Skeletal muscle tissue (tissue), 7 donors: ENCODE data around the gene FAM50B.

- PRO-cap, 3 experiments: peak in 1 of 3 experiments; most common plus-strand start chr6:3208452 (in 1); most common minus-strand start chr6:3208189 (in 1)
- RAMPAGE, long total RNA: no peak
- RRBS, 2 experiments: no CpG with 5 or more reads among the region's 14 CpGs
Measured at GRCh38 chr6:3208076-3208692, 19.3 kb downstream of the TUBB2B start.

DNA sequence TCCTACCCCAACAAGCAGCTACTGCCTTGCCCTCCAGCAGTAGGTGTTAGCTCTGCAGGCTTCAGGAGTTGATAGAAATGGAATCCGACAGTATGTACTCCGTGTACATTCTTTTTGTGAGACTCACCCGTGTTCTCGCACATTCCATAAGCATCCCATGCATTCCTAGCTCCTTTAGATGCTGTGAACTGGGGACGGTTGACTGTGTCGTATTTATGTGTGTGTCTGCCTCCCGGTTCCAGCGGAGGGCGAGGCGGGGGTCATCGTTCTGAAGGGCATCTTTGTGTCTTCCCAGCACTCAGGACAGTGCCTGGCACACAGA is 11.6 kb upstream of the PSMG4 start:
- PRO-cap, 3 experiments: no peak in any of the 3 experiments
- RAMPAGE, long total RNA: no peak
- RRBS, 2 experiments: no CpG with 5 or more reads among the region's 11 CpGs

- PRO-cap, 3 experiments: no peak in any of the 3 experiments
- RAMPAGE, long total RNA: no peak
- RRBS, 2 experiments: no CpG with 5 or more reads among the region's 32 CpGs
Measured at GRCh38 chr6:3247514-3248474, 11.0 kb upstream of the PSMG4 start.

DNA sequence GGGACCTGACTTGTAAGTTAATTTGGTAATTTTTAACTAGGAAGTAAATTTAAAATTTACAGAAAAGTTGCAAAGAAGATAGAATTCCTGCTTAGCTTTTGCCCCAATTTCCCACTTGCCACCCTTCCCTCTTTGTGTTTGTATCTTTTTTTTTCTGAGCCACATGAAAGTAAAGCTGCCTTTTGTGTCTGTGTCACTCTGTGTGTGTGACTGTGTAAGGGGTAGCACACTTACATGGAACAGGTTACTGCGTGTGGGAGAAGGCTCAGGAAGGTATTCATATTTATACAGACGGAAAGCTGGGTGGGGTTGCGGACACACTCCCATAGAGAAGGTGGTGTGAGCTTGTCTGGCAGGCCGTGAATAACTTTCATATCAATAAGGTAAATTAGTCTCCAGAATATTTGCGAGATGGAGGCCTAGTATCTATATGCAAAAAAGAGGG is 6.0 kb downstream of the PSMG4 start:
- PRO-cap, 3 experiments: no peak in any of the 3 experiments
- RAMPAGE, long total RNA: no peak
- RRBS, 2 experiments: no CpG with 5 or more reads among the region's 5 CpGs

DNA sequence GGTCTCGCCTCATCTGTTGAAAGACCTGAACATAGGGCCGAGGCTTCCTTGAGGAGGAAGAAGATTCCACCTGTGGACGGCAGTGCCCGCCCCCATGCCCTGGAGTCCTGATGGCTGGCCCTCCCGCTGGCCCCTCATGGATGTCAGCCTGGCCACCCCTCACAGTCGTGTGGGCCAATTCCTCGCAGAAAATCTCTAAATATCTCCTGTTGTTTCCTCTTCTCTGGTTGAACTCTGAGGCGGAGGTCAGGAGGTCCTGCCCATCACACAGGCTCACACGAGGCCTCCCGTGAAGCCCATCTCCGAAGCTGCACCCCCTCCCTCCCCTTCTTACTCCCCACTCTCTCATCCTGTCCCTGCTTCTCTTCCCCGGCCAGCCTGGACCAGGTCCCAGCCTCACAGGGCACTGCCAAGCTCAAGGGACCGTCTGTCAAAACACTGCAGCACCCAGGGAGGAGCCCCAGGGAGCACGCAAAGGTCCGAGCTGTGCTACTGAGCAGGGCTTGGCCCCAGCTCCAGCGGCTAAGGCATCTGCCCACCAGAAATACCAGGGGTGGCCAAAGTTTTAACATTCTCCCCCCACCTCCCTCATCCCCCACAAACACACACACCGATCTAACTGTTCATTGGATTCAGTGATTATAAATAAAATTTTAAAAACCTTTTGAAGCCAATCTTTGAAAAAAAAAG is 70.0 kb downstream of the PSMG4 start:
- PRO-cap, 3 experiments: no peak in any of the 3 experiments
- RAMPAGE, long total RNA: no peak
- RRBS, 2 experiments: no CpG with 5 or more reads among the region's 17 CpGs

GRCh38 chr6:3329460-3330126 is 70.8 kb downstream of the PSMG4 start:
- PRO-cap, 3 experiments: peak in 1 of 3 experiments; most common plus-strand start chr6:3329869 (in 1); most common minus-strand start chr6:3329817 (in 1)
- RAMPAGE, long total RNA: no peak
- RRBS, 2 experiments: 11 to 13% methylated on average over 4 of the region's 28 CpGs

- PRO-cap, 3 experiments: peak in 2 of 3 experiments; most common minus-strand start chr6:3355843 (in 2)
- RAMPAGE, long total RNA: no peak
- RRBS, 2 experiments: no CpG with 5 or more reads among the region's 12 CpGs
Measured at GRCh38 chr6:3355463-3355915, 96.7 kb downstream of the PSMG4 start.

DNA sequence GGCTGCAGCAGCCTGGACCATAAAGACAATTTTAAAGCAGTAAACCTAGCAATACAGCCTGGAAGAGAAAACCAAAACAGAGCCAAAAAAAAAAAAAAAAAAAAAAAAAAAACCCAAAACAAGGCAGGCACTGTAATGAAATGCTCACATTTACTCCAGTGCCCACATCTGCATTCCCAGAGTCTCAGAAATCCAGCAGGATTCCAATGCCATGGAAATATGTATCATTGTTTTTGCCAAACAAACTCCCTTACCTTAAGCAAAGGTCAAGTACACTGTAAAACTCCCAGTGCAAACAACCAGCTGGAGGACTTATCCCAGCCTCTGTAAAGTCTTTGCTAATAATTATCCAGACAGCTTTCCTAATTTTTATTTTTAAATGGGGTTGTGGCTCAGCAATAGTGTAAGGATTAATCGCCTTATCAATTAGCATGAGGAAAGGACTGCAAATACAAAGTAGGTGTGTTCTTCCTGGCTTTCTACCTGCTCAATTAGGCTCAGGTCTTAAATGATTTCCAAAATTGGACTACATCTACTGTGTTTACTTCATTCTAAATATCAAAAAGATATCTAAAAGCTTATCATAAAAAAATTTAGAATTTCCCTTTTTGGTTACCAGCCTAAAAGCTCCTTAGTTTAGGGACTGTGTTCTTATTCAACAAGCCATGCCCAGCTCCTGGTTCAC is 98.4 kb downstream of the PSMG4 start:
- PRO-cap, 3 experiments: no peak in any of the 3 experiments
- RAMPAGE, long total RNA: no peak
- RRBS, 2 experiments: no CpG with 5 or more reads among the region's 1 CpG

GRCh38 chr6:3395855-3396283 is 61.0 kb downstream of the SLC22A23 start:
- PRO-cap, 3 experiments: no peak in any of the 3 experiments
- RAMPAGE, long total RNA: no peak
- RRBS, 2 experiments: no CpG with 5 or more reads among the region's 6 CpGs

GRCh38 chr6:3403116-3403691 is 53.6 kb downstream of the SLC22A23 start:
- PRO-cap, 3 experiments: no peak in any of the 3 experiments
- RAMPAGE, long total RNA: no peak
- RRBS, 2 experiments: no CpG with 5 or more reads among the region's 5 CpGs

DNA sequence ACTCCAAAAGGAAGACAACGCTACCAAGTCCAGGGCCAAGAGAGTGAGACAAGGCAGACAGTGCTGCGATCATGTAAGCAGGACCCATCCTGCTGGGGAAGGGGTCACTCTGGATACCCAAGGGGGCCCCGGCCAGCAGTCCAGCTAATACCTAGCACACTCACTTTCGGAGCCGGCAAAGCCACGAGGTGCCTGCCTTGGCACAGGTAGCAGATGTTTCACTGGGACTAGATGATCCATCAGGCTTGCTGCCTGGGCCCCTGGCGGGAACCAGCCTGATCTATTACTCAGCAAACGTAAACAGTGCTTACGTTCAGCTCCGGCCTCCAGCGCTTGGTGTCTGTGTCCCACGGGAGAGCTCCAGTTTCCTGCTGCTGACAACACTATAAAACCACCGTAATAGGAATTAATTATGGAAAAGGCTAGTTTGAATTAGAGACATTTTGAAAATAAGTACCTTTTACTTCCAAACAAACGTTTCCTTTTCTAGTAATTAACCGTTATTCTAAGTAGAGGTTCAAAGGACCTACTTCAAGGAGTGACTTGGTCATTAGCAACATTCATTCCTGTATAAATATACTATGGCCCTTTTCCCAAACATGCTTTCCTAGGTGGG is 18.6 kb downstream of the SLC22A23 start:
- PRO-cap, 3 experiments: peak in 2 of 3 experiments; most common plus-strand start position 333 of the sequence (in 2); most common minus-strand start position 157 of the sequence (in 1)
- RAMPAGE, long total RNA: no peak
- RRBS, 2 experiments: 3% methylated on average over 4 of the region's 15 CpGs; no CpG with 5 or more reads in 1 of the 2 experiments

DNA sequence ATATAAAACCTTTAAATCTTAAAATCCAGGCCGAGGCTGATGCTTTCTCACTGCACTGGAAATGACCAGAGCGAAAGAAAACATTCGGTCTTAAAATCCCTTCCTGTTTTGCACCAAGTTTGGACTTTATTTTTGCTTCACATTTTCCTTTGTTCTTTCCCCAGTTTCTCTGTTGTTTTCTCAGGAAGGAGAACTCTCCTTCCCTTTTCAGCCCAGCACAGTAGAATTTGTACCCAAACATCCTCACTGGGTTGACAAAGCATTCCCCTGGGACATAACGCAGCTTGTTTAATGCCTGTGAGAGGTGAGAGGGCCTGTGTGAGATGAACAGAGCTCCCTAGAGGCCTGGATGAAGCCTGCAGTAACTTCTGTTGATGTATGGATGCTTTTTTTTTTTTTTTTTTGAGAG is 104.8 kb upstream of the SLC22A23 start:
- PRO-cap, 3 experiments: no peak in any of the 3 experiments
- RAMPAGE, long total RNA: no peak
- RRBS, 2 experiments: no CpG with 5 or more reads among the region's 4 CpGs

- PRO-cap, 3 experiments: no peak in any of the 3 experiments
- RAMPAGE, long total RNA: no peak
- RRBS, 2 experiments: no CpG with 5 or more reads among the region's 1 CpG
Measured at GRCh38 chr6:3837604-3838061, 11.5 kb upstream of the FAM50B start.

DNA sequence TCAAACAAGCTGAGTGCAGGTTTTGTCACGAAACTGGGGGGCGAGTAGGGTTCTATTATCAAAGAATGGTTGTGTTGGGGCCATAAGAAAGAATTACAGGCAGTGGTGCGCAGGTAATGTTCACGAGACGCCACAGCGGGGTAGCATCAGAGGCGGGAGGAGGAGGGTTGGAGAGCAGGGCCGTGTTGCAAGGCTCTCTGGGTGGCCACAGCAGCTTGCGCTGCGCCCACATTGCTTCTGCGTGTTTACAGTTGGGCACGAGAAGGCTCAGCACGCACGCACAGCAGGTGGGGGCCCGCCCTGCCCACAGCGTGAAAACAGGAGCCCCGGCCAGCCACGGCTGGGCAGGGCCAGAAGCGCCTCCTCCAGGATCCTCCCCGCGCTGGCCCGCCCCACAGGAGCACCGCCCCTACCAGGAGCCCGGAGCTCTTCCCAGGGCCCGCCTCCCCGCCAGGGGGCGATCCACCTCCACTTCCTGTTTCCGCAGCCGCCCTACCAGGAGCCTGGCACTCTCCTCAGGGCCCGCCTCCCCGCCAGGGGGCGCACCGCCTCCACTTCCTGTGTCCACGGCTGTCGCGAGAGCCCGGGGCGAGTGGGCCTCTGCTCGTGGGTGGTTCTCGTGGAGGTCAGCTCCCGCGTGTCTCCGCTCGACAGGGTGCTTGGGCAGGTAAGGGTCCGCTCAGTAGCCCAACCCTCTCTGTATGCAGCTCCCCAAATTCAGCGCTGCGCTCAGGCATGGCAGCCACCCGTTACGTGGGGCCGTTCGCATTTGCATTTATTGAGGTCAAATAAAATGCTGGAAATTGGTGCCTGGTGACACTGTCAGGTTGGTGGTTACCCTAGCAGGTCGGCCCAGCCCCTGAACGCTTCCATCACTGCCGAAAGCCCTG is at the start of gene FAM50B:
TSS of gene FAM50B (plus strand) at position 554 of the 890 bp plus-strand sequence.
- PRO-cap, 3 experiments: peak in 2 of 3 experiments; most common plus-strand start position 603 of the sequence (in 2); most common minus-strand start position 147 of the sequence (in 1)
- RAMPAGE, long total RNA: no peak
- RRBS, 2 experiments: 2 to 5% methylated on average over 6 of the region's 54 CpGs

DNA sequence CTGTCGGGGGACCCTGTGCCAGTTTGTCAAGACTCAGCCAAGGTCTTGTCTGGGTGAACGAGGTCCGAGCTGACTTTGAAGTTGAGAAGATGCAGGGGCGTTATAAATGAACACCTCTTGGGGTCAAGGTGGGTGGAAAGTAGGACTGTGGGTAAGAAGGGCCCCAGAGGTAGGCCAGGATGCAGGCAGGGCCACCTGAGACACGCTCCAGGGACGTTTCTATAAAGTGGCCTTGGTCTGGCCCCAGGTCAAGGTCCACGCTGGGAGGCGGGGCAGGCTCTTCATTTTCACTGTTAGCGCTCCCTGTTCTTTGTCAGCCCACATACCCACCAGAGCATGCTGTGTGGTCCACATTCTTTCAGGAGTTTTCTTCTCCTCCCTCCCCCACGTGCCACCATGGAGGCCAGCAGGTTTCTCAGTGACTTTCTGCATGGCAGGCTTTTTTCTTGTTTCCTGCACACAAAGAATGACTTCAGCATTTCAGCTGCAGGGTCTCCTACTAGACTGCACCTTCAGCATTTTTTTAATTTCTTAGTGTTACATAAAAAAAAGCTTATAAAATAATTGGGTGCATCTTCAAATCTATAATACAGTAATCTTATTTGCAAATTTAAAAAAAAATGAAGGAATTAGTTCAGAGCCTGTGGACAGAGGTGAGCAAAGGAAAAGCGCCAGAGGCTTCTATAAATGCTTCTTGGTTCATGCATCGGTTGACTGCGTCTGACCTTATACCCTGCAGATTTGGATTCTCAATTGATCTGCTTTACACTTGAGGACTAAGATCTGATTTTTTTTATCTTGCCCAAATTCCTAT is 57.5 kb downstream of the FAM50B start:
- PRO-cap, 3 experiments: no peak in any of the 3 experiments
- RAMPAGE, long total RNA: no peak
- RRBS, 2 experiments: no CpG with 5 or more reads among the region's 13 CpGs

DNA sequence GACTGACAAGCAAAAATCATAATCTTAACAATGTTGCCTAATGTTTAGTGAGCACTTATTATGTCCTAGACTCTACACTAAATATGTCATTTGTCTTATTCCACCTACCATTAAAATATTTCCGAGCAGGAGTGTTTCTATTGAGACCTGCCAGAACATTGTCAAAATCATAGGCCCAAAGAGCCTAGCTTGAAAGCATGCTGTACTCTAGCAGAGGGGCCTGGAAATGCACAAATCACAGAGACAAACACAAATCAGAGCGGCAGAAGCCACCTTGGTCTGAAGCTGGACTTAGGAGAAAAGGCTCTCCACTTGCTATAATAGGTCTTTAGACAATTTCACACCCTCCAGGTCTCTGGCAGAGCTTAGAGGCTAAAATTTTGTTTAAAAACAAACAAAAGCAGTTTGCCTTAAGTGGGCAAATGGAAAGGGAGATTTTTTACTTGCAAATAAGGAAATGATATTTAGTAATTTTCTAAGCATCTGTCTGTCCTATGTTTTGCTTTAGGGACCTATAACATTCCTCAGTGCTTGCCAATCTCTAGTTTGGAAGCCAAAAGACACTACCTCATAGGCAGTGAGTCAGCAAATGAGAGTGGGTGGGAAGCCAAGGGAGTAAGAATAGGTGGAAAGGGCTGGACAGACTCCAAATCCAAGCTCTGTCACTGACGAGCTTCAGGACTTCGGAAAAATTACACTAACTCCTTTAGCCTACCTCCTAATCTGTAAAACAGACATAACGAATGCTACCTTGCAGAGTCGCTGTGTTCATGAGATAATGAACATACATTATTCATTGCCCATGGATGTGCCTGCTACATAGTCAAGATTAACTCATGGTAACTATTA is 63.7 kb downstream of the FAM50B start:
- PRO-cap, 3 experiments: no peak in any of the 3 experiments
- RAMPAGE, long total RNA: no peak
- RRBS, 2 experiments: no CpG with 5 or more reads among the region's 6 CpGs

GRCh38 chr6:4031398-4032625 is 10.7 kb downstream of the PRPF4B start:
- PRO-cap, 3 experiments: no peak in any of the 3 experiments
- RAMPAGE, long total RNA: no peak
- RRBS, 2 experiments: no CpG with 5 or more reads among the region's 13 CpGs

DNA sequence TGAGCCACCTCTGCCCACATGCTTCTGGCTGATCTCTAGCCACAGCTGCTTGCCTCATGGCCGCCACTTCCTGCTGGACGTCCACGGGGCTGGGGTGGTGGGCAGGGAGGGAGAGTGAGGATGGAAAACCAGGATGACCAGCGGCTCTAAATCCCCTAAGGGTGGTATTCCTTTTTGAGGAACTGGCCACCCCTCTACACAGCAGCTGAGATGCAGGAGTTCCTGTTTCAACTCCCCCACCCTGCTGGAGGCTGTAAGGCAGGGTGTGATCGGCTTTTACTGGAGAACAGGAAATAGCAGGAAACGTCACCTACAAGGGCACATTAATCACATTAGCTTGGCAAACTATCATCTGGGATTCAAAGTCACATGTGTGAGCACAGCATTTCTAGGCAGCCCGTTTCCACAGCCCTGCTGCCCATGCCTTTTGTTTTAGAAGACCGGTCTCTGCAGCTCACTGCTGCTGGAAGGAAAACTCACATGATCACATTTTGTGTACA is 181.6 kb upstream of the ECI2 start:
- PRO-cap, 3 experiments: peak in 2 of 3 experiments; most common plus-strand start position 430 of the sequence (in 1); most common minus-strand start position 246 of the sequence (in 2)
- RAMPAGE, long total RNA: no peak
- RRBS, 2 experiments: no CpG with 5 or more reads among the region's 8 CpGs

- PRO-cap, 3 experiments: no peak in any of the 3 experiments
- RAMPAGE, long total RNA: no peak
- RRBS, 2 experiments: no CpG with 5 or more reads among the region's 6 CpGs
Measured at GRCh38 chr6:4369585-4370164, 234.3 kb upstream of the ECI2 start.

- PRO-cap, 3 experiments: no peak in any of the 3 experiments
- RAMPAGE, long total RNA: no peak
- RRBS, 2 experiments: no CpG with 5 or more reads among the region's 14 CpGs
Measured at GRCh38 chr6:4610344-4610913, 165.8 kb upstream of the CDYL start.